ENCODE measurements around a stretch of chr1.

- CAGE, long polyA plus RNA, result no peak
- RRBS, result no CpG with 5 or more reads among the region's 14 CpGs
Measured at GRCh38 chr1:9379968-9380406, 87.3 kb downstream of the SPSB1 start.

GRCh38 chr1:9400625-9401056, 107.9 kb downstream of the SPSB1 start:
- CAGE, long polyA plus RNA, result no peak
- RRBS, result no CpG with 5 or more reads among the region's 10 CpGs

DNA sequence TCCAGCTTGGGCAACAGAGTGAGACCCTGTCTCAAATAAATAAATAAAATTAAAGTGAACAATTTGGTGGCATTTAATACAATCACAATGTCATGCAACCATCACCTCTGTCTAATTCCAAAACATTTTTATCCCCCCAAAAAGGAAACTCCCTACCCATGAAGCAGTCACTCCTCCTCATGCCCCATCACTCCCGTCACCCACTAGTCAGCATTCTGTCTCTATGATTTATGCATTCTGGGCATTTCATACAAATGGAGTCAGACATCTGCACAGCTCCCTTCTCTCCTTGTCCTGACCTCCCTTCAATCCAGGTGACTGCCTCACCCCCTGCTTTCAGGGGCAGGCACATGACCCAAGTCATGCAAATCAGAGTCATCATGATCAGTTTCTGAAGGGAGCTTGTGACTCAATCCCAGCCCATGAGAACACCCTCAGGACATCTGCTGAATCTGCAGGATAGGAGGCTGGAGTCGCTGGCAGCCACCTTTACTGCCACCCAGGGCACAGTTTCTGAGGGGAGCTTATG, 62.6 kb upstream of the SLC25A33 start:
- CAGE, long polyA plus RNA, result no peak
- RRBS, result no CpG with 5 or more reads among the region's 2 CpGs

DNA sequence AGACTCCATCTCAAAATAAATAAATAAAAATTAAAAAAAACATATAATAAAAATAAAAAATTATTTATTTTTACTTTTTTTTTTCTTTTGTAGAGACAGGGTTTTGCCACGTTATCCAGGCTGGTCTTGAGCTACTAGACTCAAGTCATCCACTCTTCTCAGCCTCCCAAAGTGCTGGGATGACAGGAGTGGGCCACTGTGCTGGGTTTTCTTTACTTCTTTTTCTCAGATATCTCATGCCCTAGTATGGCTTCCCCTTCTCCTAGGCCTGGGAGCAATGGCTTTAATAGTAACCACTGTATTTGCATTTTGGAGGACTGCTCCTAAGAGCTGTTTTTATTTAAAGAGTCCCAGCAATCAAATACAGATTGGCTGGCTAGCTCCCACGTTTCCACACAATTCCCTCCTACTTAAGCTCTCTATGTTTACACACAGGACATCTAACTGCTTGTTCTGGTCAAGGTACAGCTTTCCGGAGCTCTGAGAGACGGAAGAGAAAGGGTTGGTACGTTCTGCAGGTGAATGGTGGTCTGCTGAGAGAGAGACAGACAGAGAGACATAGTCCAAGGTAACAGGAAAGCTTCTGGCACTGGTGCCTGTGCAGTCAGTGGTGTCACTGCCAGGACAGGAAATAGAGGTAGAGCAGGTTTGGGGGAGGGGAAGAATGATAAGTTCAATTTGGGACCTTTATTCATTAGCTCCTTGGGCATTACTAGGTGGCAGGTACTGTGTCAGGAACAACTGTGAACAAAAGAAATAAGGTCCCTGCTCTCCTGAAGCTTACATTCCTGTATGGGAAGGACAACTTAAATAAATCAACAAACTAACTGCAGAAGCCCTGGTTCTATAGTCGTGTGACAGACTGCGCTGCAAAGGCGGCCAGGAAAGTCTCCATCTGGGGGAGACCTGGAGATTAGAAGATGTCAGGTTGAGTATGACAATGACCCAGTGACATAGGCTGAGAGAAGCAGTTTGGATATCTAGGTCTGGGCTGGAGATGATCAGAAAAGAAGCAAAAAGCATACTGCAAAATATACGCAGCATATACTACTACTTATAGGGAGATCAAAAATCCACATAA, 1.3 kb upstream of the SLC25A33 start:
- CAGE, long polyA plus RNA, result no peak
- RRBS, result no CpG with 5 or more reads among the region's 9 CpGs

DNA sequence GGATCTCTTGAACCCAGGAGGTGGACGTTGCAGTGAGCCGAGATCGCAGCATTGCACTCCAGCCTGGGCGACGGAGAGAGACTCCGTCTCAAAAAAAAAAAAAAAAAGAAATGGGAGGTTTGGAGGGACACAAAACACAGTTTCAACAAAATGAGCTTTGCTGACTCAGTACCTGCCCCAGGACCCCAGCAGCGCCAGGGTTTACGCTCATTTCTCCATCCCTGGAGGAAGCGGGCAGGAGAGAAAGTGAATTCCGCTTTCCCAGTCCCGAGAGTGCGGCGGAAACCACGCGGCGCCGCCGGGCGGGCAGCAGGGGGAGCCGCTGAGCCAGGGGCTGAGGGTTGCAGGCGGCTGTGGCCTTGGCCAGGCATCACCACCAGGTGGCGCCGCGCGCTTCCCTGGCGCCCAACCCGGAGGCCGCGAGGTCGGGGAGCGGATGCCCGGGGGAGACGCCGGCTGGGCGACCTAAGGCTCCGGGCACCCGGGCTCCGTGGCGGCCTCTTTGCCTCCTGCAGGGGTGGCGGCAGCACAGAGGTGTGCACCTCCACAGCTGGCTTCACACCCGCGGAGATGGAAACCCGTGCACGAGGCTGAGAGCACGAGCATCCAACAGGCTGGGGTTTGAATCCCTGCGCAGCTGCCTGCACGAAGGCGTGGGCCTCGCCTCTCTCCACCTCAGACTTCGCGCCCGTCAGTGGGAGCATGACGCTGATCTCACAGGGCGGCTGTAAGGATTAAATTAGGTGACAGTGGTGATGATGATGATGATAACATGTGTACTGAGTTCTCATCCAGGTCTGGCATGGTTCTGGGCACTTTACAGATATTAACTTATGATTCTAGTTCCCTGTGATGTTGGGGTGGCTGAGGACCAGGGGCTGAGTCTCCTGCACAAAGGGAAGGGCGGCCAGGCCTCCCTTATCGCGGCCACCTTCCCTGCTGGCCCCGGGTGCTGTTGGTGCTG, 24.4 kb upstream of the PIK3CD start:
- CAGE, long polyA plus RNA, result no peak
- RRBS, result no CpG with 5 or more reads among the region's 58 CpGs

DNA sequence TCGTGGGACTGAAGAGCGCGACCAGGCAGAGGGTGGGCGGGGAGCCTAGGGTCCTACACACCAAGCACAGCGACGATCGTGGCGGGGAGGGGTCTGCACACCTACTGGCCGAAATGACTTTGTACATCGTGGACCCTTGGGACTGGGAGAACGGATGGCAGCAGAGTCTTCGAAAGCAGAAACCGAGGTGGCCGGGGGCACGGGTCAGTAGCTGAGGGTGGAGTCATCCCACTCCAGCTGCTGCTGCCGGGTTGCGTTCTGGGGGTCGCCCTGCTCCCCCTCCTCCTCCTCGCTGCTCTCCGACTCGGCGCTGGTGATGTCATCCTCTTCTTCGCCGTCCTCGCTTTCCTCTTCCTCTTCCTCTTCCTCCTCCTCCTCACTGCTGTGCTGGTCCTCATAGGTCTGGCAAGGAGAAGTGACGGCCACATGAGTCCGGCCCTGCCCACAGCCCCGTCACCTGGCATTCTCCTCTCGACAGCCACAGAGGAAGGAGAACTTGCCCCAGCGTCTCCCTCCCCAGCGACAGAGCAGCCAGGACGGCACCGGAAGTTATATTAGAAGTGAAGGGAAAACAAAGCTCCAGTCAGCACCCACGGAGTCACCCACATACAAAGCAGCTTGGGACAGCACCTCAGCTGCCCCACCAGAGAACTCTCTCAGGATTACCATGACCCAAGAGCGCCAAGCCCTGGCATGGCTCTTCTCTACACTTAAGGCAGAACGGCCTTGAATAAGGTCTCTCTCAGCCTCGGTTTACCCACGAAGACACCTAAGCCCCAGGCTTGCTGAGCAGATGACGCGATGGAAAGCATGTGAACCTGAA, 79.0 kb downstream of the PIK3CD start:
- CAGE, long polyA plus RNA, result no peak
- RRBS, result 95% methylated on average over 3 of the region's 40 CpGs

DNA sequence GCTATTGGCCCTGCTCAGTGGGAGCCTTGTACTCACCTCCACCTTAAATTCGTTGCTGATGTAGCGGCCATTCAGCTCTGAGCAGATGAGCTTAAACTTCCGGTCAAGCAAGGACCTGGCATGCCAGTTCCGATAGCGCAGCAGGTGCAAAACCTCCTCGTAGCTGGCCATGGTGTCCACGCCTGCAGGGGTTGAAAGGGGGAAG, 81.7 kb downstream of the PIK3CD start:
- CAGE, long polyA plus RNA, result no peak
- RRBS, result no CpG with 5 or more reads among the region's 7 CpGs

DNA sequence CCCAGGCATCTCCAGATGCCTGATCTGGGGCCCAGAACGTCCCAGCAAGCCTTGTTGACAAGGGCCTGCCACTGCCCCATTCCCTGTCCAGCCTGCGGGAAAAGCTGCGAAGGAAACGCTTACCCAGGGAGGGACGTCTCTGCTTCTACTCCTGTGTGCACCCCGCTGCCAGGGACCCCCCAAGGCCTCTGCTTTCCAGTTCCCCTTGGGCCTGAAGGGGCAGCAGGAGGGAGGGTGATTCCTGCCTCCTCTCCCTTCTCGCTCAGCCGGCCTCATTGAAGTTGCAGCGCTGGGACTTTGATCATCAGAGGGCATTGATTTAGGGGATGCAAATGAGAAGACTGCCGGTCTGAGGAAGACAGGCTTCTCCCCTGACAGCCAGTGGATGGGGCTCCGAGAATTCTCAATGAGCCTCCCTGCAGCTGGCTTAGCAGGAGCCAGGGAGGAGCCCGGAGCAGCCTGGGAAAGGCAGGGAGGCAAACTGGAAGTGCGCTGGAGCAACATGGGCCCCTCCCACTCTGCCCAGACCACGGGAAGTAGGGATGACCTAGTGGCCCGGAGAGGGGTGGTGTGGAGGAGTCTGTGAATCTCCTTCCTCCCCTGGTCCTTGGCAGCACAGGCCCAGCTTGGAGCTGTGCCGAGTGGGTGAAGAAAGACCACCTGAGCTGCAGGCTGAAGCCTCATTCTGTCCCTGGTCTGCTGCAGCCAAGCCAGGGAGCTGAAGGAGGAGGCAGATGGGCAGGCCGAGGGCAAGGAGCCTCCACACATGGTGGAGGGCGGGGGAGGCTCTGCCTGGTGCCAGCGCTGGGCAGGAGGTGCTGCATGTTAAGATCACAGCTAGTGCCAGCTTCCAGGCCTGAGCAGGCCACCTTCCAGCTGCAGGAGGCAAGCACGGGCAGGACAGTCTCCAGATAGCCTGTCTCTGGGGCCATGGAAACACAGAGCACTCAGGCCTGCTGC, 12.0 kb upstream of the CLSTN1 start:
- CAGE, long polyA plus RNA, result no peak
- RRBS, result 2% methylated on average over 4 of the region's 20 CpGs

- CAGE, long polyA plus RNA, result no peak
- RRBS, result no CpG with 5 or more reads among the region's 8 CpGs
Measured at GRCh38 chr1:9889915-9890798, 19.9 kb downstream of the CTNNBIP1 start.

GRCh38 chr1:9901213-9902246, 8.5 kb downstream of the CTNNBIP1 start:
- CAGE, long polyA plus RNA, result no peak
- RRBS, result no CpG with 5 or more reads among the region's 12 CpGs

- CAGE, long polyA plus RNA, result no peak
- RRBS, result no CpG with 5 or more reads among the region's 5 CpGs
Measured at GRCh38 chr1:10180103-10180420, 30.3 kb upstream of the KIF1B start.

DNA sequence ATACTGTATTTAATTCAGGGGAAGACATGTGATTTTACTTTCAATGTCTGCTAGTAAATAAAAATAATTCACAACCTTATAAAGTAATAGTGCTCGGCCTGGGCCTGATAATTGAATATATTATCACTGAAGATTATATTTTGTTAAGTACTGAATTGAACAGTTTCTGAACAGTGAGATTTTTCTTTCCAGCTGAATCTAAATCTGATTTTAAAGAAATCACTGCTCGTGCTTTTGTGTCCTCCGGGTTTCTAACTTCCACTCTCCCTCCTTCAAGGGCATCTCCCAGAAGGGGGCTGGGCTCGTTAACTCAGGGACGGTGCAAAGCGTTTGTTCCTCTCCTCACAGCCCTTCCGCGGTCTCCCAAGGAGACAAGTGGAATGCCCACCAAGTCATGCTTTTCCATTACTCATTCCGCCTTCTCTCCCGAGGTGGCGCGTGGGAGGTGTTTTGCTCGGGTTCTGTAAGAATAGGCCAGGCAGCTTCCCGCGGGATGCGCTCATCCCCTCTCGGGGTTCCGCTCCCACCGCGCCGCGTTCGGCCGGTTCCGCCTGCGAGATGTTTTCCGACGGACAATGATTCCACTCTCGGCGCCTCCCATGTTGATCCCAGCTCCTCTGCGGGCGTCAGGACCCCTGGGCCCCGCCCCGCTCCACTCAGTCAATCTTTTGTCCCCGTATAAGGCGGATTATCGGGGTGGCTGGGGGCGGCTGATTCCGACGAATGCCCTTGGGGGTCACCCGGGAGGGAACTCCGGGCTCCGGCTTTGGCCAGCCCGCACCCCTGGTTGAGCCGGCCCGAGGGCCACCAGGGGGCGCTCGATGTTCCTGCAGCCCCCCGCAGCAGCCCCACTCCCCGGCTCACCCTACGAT, 591 bp upstream of the KIF1B start:
- CAGE, long polyA plus RNA, result no peak
- RRBS, result 1% methylated on average over 7 of the region's 51 CpGs

DNA sequence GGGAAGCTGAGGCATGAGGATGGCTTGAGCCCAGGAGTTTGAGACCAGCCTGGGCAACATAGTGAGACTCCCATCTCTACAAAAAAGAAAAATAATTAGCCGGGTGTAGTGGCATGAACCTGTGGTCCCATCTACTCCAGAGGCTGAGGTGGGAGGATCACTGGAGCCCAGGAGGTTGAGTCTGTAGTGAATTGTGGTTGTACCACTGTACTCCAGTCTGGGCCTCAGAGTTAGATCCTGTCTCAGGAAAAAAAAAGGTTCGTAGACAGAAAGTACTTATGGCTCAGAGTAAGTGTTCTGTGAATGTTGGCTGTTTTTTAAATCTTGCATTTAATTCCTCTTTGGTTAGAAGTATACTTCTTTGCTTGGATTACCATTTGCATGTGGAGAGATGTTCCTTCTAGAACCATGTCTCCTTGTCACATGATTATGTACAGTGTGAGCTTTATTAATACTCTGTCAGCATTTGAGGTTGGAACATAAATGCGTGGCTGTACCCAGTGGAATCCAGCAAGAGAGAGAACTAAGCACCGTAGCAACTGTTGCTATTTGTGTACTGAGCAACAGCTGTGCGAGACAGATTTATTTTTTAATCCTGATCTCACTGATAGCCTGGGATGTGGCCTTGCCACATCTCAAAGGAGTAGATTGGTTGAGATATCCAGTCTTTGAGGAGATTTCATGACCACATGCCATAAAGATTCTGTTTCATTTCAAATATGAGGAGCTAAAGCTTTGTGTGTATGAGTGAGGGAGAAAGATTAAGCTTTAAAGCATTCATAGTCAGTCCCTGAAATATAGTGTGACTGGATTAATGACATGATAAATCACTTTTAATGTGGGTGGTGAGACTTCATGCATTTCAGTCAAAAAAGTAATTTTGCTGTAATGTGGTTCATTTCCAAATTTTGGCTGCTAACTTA, 43.3 kb downstream of the KIF1B start:
- CAGE, long polyA plus RNA, result no peak
- RRBS, result no CpG with 5 or more reads among the region's 5 CpGs

- CAGE, long polyA plus RNA, result no peak
- RRBS, result no CpG with 5 or more reads among the region's 6 CpGs
Measured at GRCh38 chr1:10258017-10258887, 47.9 kb downstream of the KIF1B start.

GRCh38 chr1:10271478-10272378, 61.4 kb downstream of the KIF1B start:
- CAGE, long polyA plus RNA, result no peak
- RRBS, result no CpG with 5 or more reads among the region's 7 CpGs

- CAGE, long polyA plus RNA, result no peak
- RRBS, result no CpG with 5 or more reads among the region's 21 CpGs
Measured at GRCh38 chr1:10303205-10304166, 93.1 kb downstream of the KIF1B start.

GRCh38 chr1:10384250-10384589, 14.6 kb upstream of the PGD start:
- CAGE, long polyA plus RNA, result no peak
- RRBS, result no CpG with 5 or more reads among the region's 7 CpGs

DNA sequence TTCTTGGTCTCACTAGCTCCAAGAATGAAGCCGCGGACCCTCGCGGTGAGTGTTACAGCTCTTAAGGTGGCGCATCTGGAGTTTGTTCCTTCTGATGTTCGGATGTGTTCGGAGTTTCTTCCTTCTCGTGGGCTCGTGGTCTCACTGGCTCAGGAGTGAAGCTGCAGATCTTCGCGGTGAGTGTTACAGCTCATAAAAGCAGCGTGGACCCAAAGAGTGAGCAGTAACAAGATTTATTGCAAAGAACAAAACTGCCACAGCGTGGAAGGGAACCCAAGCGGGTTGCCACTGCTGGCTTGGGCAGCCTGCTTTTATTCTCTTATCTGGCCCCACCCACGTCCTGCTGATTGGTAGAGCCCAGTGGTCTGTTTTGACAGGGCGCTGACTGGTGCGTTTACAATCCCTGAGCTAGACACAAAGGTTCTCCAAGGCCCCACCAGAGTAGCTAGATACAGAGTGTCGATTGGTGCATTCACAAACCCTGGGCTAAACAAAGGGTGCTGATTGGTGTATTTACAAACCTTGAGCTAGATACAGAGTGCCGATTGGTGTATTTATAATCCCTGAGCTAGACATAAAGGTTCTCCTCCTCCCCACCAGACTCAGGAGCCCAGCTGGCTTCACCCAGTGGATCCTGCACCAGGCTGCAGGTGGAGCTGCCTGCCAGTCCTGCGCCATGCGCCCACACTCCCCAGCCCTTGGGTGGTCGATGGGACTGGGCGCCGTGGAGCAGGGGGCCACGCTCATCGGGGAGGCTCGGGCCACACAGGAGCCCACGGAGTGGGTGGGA, 4.4 kb upstream of the CENPS start:
- CAGE, long polyA plus RNA, result no peak
- RRBS, result no CpG with 5 or more reads among the region's 28 CpGs

DNA sequence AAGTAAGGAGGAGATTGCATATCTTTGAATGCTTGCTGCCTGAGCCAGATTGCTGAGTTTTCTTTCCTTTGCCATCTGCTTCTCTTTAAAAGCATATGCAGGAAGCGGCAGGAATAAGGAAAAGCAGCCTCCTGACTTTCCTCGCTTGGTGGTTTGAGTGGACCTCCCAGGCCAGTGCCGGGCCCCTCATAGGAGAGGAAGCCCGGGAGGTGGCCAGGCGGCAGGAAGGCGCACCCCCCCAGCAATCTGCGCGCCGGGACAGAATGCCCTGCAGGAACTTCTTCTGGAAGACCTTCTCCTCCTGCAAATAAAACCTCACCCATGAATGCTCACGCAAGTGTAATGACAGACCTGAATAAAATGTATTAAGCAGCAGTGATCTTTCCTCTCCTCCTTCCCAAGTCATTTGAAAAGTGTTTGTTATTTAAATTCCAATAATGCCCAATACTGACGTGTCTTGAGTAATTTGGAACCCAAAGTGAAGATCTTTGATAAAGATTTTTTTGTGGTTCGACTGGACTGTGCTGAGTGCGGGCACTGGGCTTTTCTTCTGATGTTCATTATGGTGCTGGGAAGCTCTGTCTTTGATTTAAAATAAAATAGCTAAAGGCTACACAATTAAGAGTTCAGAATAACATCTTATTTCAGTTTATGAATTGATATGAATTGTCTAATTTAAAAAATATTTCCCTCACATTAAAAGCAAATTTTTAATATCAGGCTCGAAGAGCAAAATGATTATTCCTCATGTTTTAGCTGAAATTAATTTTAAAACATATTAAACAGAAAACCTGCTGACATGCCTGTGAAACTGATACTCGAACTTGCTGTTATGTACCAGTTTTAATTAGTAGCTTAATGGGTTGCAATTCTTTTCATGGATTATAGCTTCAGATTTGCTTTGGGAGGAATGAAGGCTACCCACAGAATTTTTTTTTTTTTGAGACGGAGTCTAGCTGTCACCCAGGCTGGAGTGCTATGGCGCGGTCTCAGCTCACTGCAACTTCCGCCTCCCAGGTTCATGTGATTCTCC, 1.8 kb downstream of the CORT start:
- CAGE, long polyA plus RNA, result no peak
- RRBS, result 24% methylated on average over 6 of the region's 19 CpGs

- CAGE, long polyA plus RNA, result no peak
- RRBS, result no CpG with 5 or more reads among the region's 12 CpGs
Measured at GRCh38 chr1:10457135-10457706, 7.4 kb downstream of the CORT start.

Measured in mammary epithelial cell (primary cell).